Tongue (tissue), 2 donors: ENCODE measurements around the genes TMEM82 and FBLIM1.

DNA sequence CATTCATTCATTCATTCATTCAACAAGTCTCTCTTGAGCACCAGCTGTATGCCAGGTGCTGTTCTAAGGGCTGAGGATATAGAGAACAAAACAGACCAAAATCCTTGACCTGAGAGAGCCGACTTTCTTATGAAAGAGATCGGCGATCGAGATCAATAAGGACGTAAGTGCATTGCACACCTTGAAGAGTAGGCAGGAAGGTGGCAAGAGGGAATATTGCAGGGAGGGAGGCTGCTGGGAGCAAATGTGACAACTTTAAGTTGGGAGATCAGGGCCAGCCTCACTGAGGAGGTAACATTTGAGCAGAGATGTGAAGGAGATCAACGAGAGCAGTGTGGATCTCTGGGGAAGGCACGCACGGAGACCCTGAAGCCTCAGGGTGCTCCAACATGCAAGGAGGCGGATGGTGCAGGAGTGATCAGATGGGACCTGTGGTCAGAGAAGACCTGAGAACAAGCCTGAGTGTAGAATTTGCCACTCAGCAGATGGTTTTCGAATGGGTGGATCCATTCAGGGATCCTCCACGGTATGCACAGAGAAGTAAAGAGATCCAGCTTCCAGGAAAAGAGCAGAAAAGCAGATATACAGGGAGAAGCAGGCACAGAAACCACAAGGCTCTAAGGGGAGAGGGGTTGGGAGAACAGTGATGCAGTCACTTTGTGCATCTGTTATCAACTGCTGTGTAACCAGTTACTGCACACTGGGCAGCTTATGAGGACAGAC lies 138.5 kb downstream of the KAZN start:
- RAMPAGE, long total RNA = no peak

- RAMPAGE, long total RNA = no peak
Measured at GRCh38 chr1:14923699-14925011, 229.4 kb upstream of the TMEM51 start.

- RAMPAGE, long total RNA = no peak
Measured at GRCh38 chr1:14925012-14925572, 228.5 kb upstream of the TMEM51 start.

GRCh38 chr1:15005137-15005739 lies 148.3 kb upstream of the TMEM51 start:
- RAMPAGE, long total RNA = no peak

GRCh38 chr1:15089316-15089952 lies 64.1 kb upstream of the TMEM51 start:
- RAMPAGE, long total RNA = no peak

- RAMPAGE, long total RNA = no peak
Measured at GRCh38 chr1:15154025-15155116, 824 bp downstream of the TMEM51 start.

GRCh38 chr1:15326535-15327255 lies 79.7 kb downstream of the FHAD1 start:
- RAMPAGE, long total RNA = no peak

DNA sequence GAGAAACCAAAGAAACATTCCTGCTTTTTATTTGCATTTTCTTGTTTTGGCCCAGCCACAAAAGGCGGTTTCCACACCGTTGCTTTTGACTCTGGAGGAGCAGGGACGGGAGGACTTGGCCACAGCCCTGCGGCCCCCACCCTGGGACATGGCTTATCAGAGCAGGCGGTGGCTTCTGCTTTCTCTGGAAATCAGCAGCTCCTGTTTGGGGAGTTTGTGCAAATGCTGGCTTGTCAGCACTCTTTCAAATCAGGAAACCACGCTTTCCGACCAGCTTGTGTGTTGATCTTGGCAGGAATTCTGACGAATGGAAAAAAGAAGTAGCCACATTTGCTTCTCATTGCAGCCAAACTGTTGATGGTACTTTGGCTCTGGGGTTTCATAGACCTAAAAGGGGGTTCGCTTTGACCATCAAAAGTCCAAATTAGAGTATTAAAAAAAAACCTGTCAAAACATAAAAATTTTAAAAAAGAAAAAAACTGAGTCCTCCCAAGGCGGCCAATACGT lies 80.9 kb upstream of the EFHD2 start:
- RAMPAGE, long total RNA = no peak

- RAMPAGE, long total RNA = no peak
Measured at GRCh38 chr1:15341986-15342327, 67.7 kb upstream of the EFHD2 start.

DNA sequence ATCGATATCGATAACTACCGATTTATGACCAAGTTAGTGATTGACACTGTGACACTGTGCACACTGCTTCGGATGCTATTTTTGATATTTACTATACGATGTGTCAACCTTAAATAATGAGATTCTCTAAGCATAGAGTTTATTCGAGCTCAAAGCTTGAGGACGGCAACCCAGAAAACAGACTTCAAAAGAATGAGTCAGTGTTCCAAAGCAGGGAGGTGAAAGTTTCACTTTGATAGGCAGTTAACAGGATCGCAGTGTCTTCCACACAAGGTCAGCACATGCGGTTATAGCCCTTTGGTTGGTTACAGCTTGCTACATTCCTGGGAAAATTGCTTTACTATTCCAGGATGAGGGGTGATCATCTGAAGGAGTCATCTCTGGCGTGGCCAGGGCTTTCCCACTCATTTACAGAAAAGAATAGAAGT lies 53.6 kb upstream of the EFHD2 start:
- RAMPAGE, long total RNA = no peak

GRCh38 chr1:15425516-15426289 lies 12.5 kb upstream of the CTRC start:
- RAMPAGE, long total RNA = no peak

DNA sequence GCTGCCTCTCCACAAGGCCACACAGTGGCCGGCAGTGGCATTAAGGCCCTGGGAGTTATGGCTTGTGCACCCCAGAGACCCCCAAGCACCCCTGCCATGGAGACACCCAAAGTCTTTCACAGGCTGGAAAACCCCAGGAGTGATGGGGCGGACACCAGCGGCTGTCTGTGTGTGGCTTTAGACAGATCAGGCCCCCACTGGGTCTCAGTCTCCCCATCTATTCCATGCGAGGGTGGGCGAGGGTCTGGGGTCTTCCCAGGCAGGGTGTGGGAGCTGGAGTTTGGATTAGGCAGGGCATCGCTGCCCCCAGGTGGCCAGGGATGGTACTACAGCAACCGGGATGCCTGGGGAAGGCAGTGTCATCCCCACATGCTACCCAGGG lies 7.2 kb upstream of the CTRC start:
- RAMPAGE, long total RNA = no peak

DNA sequence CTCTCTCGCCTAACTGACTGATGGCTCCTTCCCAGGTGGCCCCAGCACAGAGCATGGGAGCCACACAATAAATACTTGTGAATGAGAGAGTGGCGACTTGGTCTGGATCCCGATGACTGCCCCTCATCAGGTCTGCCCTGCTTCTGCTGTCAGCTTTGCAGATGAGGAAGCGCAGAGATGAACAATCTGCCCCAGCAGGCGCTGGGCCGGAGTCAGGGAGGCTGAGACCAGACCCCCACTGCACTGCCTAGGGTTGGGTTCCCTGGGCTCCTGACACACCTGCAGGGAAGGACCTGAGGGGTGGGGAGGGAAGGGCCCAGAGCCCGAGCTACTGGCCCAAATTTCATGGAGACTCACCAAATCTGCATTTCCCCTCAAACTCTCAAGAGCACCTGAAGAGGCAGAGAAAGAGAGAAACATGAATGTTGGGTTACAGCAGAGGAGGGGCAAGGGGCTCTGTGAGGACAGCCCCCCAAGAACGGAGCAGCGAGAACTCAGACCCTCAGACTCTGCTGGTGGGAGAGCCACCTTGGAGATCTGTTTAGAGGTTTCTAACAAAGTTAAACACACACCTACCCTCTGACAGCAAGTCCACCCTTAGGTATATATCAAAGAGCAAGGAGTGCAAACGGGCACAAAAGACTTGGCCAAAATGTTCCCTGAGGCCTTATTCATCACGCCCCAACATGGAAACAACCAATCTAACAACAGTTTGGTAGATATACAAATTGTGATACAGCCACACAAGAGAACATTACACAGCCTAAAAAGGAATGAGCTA lies 16.3 kb downstream of the CASP9 start:
- RAMPAGE, long total RNA = no peak

- RAMPAGE, long total RNA = no peak
Measured at GRCh38 chr1:15605550-15606308, 11.5 kb upstream of the DDI2 start.

DNA sequence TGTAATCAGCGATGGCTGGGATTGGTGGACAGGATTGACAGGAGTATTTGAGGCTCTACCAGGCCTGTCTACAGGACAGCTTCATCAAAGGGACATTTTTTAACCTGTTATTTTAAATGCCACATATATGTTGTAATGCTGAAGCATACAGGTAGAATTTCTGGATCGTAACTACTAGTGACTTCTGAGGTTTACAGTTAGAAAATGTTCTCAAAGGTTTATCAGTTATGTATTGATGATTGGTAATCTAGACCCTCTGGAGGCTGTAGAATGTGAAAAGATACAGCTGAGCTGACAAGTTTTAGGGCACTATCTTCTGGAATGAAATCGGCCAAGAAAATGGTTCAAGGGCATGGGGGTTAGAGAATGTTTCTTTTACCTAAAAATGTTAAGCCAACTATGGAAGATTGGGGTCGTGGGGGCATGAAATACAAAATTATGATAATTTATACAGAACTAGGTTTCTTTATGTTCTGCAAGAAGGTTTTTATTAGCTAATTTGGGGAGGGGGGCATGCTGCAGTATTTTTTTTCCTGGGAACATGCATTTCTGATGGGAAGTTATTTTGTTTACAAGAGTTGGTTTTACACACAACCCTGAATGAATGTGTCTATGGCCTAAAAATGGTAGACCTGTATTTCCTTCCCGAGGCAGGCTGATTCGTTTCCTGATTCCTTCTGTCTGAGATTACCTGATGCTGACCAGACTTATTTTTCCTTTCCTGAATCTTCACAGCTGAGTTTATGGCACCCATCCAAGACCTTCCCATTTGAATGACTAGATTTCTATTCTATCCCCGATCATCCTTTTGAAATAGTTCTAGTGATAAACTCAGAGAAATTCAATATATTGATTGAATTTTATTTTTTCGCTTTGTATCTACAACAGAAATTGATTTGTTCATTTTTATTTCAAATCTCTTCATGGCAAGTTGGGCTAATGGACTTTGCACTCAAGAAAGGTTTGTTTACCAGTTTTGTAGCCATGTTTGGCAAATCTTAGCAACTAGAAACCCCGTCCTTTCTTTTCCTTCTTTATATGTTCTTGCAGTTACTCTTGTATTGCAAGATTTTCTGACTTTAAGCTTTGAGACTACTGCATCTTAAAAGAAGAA lies 8.4 kb downstream of the RSC1A1 start:
- RAMPAGE, long total RNA = no peak

GRCh38 chr1:15734470-15734820 lies 1.6 kb upstream of the SLC25A34 start:
- RAMPAGE, long total RNA = no peak

DNA sequence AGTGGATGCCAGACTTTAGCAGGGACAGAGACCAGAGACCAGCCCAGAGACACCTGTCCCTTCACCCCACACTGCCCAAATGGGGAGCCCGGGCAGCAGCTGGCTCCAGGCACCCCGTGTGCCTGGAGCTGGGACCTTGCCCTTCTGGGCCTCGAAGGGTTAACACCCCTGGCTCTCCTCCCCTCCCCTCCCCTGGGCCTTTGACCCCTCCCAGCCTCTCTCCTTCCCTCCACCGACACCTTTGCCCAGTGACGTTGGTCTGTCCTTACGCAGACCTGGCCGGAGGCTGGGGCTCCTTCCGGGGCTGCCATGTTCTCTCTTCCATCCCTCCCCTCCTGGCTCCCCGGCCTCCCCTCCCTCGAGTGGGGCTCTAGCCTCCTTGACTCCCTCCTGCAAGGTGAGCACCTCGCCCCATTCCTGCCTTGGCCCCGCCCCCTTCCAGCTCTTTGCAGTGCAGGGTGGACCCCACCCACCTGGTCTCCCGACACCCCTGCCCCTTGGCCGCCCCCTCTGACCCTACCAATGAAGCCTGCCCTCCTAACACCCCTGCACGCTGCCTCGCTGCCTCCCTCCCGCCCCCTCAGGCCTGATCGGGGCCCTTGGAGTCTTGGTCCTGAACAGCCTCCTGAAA lies at the start of gene TMEM82:
TMEM82 (plus strand) TSS at position 249 of the 631 bp plus-strand sequence.
- RAMPAGE, long total RNA = no peak

DNA sequence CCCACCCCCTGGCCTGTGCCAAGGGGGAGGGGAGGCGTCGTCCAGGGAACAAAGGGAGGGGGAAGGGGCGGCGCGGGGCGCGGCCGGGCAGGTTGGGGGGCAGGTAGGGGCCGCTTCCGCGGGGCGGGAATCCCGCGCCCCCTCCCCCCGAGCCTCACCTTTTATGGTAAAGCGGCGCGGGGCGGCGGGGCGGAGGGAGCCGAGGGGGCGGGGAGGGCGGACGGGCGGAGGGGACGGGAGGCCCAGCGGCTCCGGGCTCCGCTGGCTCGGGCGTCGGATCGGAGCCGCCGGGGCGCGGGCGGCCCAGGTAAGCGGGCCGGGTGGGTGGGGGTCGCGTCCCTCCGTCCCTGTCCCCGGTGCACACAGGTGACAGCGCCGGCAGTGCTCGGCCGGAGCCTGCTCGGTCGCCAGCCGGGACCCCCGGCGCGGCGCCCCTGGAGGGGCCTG lies at the start of gene FBLIM1:
FBLIM1 (plus strand) TSS at position 254 of the 447 bp plus-strand sequence.
- RAMPAGE, long total RNA = no peak

GRCh38 chr1:15836173-15836707 lies 11.3 kb upstream of the SPEN start:
- RAMPAGE, long total RNA = no peak

GRCh38 chr1:15948812-15949628 lies 26.9 kb downstream of the ZBTB17 start:
- RAMPAGE, long total RNA = no peak